Thoracic aorta (tissue), 1 donor: ENCODE data around the genes DGKQ and TACC3.

DNA sequence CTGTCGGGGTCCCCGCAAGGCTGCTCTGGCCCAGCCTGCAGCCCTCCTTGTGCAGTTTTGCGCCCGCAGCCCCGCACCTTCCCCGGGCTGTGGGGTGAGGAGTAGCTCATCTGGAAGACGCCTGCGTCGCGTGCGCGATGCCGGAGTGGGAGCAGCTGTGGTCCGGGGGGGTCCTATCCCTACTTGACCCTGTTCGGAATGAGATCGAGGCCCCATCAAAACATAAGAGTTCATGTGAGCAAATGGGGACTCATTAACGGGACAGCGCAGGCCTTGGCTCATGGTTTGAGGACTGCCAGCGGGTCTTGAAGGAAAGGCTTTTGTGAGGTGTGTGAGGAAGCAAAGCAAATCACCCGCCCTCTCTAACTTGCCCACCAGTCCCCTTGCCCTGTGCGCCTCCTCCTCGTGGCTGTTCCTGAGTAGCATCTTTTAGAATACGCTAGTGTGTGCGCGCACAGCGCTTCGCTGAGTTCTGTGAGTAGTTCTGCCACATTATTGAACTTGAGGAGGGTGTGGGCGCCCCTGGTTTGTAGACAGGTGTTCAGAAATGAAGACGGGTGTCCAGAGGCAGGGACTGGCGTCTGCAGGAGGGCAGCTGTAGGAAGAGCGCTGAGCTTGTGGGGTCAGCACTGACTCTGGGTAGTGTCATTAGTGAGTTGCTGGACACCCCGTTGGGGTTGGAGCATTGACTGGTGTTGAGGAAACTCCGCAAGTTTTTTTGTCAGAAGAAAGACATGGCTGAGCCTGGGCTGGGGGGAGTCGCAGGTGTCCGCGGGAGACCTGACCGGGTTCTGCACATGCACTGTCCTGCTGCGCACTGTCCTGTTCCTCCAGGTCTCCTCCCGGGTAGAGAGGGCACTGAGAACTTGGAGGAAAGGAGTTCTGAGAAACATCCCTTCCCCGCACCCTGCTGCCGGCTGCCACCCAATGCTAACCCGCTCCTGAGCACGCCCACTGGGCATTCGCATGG, 88.9 kb downstream of the ZNF718 start:
- RAMPAGE, long total RNA, result no peak

- RAMPAGE, long total RNA, result no peak
These were observed 60.9 kb downstream of the ZNF732 start for GRCh38 chr4:244434-244745.

- RAMPAGE, long total RNA, result no peak
These were observed 25.4 kb downstream of the ZNF721 start for GRCh38 chr4:473224-474212.

GRCh38 chr4:692538-693125, 3.7 kb upstream of the SLC49A3 start:
- RAMPAGE, long total RNA, result no peak

GRCh38 chr4:726063-726527, 20.5 kb downstream of the PCGF3 start:
- RAMPAGE, long total RNA, result no peak

- RAMPAGE, long total RNA, result no peak
These were observed 44.4 kb downstream of the PCGF3 start for GRCh38 chr4:749841-750701.

DNA sequence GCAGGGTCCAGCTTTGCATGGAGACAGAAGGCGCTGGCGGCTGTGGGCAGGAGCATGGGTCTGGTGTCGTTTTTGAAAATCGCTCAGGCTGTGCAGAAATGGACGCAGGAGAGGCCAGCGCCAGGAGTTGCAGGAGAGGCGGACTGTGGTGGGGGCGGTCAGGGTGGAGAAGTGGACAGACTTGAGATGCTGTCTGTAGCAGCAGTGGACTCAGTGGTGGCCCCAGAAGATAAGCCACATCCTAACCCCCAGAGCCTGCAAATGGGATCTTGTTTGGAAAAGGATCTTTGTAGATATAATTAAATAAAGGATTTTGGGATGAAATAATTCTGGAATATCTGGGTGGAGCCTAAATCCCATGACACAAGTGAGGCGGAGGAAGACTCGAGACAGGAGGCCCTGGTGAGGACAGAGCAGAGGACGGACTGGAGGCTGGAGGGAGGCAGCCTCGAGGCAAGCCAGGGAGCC, 56.3 kb downstream of the PCGF3 start:
- RAMPAGE, long total RNA, result no peak

- RAMPAGE, long total RNA, result start-site peak on the minus strand at chr4:786954-787001, 5 reads
These were observed 39.3 kb downstream of the CPLX1 start for GRCh38 chr4:786229-787427.

GRCh38 chr4:787428-788173, 38.3 kb downstream of the CPLX1 start:
- RAMPAGE, long total RNA, result no peak

- RAMPAGE, long total RNA, result no peak
These were observed 10.8 kb upstream of the CPLX1 start for GRCh38 chr4:836651-837232.

DNA sequence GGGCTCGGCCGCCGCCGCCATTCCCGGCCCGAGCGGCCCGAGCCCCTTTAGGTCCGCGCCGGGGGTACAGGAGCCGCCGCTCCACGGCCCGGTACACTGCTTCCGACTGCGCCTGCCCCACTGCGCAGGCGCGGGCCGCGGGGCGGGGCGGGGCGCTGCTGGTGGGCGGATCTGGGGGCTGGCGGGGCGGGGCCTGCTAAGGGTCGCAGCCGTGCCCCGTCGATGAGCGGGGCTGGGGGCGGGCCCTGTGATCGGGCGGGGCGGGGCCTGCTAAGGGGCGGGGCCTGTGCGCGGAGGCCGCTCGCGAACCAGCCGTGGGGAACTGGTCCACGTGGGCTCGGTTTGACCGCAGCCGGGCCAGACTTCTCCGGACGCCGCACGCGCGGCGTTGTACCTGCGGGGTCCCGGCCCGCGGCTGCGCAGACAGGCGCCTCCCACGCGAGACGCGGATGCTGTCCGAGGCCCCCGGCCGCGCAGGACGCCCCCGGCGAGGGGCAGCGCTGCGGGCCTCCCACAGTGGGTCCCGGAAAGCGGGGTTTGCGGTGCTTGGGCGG, at the start of gene DGKQ:
TSS of gene DGKQ (minus strand) at position 108 of the 554 bp plus-strand sequence.
- RAMPAGE, long total RNA, result no peak

GRCh38 chr4:1009816-1010428, 1.5 kb upstream of the FGFRL1 start:
- RAMPAGE, long total RNA, result no peak

- RAMPAGE, long total RNA, result no peak
These were observed 24.0 kb upstream of the RNF212 start for GRCh38 chr4:1137343-1137856.

- RAMPAGE, long total RNA, result no peak
These were observed 11.9 kb upstream of the SPON2 start for GRCh38 chr4:1184292-1184710.

- RAMPAGE, long total RNA, result no peak
These were observed 11.0 kb downstream of the CTBP1 start for GRCh38 chr4:1237853-1238487.

DNA sequence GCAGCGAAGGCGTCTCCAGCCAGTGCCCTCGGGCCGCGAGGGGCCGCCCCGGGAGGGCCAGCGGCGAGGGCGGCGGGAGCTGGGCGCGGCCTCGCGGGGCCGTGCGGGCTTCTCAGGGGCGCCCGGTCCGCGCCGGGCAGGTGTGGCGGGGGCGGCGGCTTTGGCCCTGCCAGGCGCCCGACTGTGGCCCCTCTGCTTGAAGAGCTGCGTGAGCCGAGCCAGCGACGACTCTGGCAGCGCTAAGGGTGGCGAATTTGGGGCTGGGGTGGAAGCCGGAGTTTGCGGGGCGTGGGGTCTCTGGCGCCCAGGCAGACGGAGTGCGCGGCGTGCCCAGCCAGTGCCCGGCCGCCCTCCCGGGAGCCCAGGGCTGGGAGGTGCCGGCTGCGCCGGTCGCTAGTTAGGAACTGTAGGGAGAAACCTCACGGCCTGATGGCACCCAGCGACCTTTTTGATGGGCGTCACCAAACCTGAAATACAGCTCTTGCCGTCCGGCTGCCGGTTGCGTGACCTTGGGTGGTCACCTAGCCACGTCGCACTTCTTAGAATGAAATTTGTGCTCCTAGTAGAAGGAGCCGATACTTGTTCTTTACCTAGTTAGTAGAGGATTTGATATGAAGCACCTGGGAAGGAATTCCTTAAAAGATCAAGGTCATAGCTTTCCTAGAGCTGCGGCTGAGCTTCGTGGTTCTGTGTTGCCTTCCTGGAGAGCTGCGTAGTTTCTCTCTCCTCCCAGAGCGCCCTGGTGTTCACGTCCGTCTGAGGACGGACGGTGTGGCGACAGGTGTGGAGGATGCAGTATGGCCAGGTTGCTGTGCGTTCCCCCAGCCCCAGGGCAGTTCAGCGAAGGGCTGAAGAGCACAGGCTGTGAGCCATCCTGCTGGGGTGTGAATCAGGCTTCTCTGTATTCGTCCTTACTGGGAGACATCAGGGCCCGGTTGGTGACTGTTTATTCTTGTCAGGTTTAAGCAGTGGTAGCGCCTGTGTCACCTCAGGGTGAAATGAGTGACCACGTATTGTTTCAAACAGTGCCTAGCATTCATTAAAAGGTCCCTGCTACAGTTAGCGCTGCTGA, 656 bp downstream of the MAEA start:
- RAMPAGE, long total RNA, result no peak

GRCh38 chr4:1337205-1338051, 9.6 kb upstream of the UVSSA start:
- RAMPAGE, long total RNA, result no peak

DNA sequence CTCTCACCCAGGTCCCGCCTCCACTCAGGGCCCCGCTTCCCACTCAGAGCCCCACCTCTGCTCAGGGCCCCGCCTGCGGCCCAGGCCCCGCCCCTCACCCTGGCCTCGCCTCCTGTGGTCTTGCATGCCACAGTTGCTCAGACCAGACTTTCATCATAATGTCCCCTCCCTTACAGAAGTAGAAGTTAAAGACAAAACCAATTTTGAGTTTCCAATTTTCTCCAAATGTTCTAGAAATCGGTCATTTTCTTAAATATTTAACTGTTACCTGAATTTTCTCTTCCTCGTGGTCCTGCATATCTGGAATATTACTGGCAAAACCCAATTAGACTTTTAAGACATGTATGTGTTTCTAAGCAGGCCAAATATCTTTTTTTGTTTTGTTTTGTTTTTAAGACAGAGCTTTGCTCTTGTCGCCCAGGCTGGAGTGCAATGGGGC, 102.9 kb downstream of the FAM53A start:
- RAMPAGE, long total RNA, result no peak

- RAMPAGE, long total RNA, result start-site peak on the plus strand at chr4:1720548-1720641, 23 reads
These were observed 788 bp downstream of the TMEM129 start for GRCh38 chr4:1720048-1721021.

DNA sequence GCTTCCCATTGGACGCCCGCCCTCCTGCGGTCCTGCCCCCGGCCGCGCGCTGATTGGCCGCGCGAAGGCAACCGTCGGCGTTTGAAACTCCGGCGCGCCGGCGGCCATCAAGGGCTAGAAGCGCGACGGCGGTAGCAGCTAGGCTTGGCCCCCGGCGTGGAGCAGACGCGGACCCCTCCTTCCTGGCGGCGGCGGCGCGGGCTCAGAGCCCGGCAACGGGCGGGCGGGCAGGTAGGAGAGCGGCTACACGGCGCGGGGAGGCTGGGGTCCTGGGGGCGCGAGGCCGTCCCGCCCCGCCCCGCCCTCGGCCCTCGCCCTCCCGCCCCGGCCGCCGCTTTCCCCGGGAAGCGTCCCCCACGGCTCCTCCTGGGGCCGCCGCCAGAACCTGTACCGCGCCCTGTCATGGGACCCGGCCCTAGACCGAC, at the start of gene TACC3:
TSS of gene TACC3 (plus strand) at position 109 of the 425 bp plus-strand sequence.
- RAMPAGE, long total RNA, result no peak